ENCODE measurements around a stretch of chr22.

DNA sequence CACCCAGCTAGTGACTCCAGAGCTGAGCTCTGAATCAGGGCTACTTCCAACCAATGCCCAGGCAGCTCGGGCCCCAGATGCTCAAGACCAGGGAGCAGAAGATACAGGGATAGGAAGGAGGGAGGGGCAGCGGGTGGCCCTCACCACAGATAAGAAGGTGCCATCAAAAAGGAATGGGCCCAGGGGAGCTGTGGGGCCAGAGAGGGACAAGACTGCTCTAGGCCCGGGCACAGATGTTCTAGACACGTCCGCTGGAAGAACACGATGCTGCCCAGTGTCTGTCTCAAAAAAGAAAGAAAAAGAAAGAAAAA is 7.5 kb downstream of the CENPM start:
- CAGE, long polyA plus RNA = no peak
- RRBS = no CpG with 5 or more reads among the region's 6 CpGs

DNA sequence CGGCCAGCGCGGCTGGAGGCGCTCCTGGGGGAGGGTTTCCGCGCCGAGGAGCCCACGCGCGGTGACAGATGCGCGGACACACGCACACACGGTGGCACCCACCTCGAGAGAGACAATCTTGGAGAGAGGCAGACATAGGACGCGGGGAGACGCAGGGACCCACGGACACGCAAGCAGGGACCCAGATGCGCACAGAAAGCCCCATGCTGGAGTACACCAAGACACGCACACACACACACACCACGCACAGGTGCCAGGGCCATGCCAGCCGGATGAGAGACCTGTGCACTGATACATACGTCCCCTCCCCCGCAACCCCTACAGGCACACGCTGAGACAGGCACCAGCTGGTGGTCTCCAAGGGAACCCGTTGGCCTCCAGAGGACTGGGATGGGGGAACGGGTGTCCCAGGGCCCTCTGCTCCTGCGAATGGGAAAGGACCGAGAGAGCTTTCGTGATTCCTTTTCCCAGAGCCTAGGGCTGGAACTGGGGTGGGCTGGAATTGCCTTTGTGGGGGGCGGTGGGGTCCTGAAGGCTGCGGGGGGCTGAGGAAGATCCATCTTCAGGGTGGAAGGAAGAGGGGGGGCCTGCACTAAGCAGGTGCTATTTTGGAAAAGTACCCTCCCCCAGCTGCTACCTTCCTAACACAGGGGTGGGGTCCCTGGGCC is 8.0 kb downstream of the SEPTIN3 start:
- CAGE, long polyA plus RNA = no peak
- RRBS = no CpG with 5 or more reads among the region's 34 CpGs

- CAGE, long polyA plus RNA = no peak
- RRBS = no CpG with 5 or more reads among the region's 9 CpGs
Measured at GRCh38 chr22:42085484-42086547, 4.8 kb downstream of the NDUFA6 start.

- CAGE, long polyA plus RNA = no peak
- RRBS = no CpG with 5 or more reads among the region's 3 CpGs
Measured at GRCh38 chr22:42130274-42130592, 377 bp downstream of the CYP2D6 start.

GRCh38 chr22:42299744-42300353 is 29.4 kb upstream of the TCF20 start:
- CAGE, long polyA plus RNA = no peak
- RRBS = no CpG with 5 or more reads among the region's 18 CpGs

- CAGE, long polyA plus RNA = no peak
- RRBS = no CpG with 5 or more reads among the region's 8 CpGs
Measured at GRCh38 chr22:42304095-42304503, 33.6 kb upstream of the TCF20 start.

DNA sequence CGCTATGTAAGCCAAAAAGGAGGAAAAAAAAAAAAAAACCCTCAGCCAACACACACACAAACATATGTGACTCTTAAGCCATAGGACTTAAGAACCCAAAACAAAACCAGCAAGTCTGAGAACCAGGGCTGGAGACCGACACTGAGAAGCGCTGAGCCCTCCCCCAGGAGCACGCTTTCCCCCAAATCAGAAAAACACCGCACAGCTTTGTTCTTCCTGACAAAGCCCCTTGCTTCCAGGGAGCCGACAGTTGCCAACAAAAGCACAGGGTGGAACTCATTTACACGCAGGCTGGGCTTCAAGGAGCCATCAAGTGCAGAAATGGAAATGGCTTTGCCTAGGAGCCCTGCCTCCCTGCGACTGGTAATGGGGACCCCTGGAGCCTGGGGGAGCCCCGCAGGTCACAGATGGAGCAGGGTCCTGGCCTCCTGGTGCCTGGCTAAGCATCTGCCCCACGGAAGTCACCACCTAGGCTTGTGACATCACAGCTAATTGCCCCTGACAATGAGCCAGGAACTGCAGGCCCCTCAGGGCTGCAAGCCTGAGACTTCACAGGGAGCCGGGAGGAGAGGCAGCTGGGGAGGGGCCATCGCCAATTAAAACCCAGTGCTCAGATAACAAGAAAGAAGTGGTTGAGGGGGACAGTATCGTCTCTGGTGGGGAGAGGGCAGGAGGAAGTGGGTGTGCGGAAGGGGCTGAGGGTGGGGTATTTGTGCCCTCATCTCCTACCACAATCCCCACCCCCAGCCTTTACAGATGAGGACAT is 66.9 kb downstream of the NFAM1 start:
- CAGE, long polyA plus RNA = no peak
- RRBS = no CpG with 5 or more reads among the region's 14 CpGs

DNA sequence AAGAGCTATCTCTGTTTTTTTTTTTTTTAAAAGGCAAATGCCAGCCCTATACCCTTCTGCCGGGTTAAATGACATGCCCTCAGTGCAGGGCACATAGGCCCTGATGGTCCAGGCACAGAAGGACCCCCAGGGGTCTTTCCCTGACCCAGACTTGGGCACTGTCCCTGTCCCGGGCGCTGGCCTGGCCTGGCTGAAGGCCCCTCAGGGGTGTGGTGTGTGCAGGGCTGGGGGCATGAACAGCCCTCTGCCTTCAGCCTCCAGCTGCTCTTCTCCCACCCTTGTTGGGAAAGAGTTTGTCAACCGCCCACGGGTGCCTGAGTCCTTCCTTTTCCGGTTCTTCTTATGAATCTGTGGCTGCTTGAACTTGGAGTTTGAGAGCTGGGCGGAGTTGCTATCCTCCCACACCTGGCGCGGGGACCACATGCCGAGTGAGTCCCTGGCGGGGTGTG is 13.5 kb downstream of the NFAM1 start:
- CAGE, long polyA plus RNA = no peak
- RRBS = 80% methylated on average over 2 of the region's 11 CpGs

GRCh38 chr22:42443202-42443903 is 11.2 kb upstream of the NFAM1 start:
- CAGE, long polyA plus RNA = no peak
- RRBS = no CpG with 5 or more reads among the region's 3 CpGs

GRCh38 chr22:42443904-42445131 is 12.1 kb upstream of the NFAM1 start:
- CAGE, long polyA plus RNA = no peak
- RRBS = no CpG with 5 or more reads among the region's 35 CpGs

DNA sequence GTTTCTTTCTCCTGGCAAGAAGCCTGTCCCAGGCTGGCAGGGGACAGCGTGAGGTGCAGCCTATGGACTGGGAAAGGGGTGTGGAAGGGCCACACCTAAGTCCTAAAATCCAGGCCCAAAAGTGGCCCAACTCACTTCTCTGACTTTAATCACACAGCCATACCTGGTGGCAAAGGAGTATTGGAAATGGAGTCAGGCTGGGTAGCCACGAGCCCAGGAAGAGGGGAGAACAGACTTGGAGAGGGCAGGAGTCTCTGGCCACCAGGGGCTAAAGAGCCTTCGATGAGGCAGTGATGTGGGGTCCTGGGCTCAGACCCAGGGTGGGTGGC is 11.0 kb downstream of the RRP7A start:
- CAGE, long polyA plus RNA = no peak
- RRBS = no CpG with 5 or more reads among the region's 3 CpGs

GRCh38 chr22:42515793-42516437 is 3.7 kb downstream of the RRP7A start:
- CAGE, long polyA plus RNA = no peak
- RRBS = 49% methylated on average over 2 of the region's 19 CpGs

DNA sequence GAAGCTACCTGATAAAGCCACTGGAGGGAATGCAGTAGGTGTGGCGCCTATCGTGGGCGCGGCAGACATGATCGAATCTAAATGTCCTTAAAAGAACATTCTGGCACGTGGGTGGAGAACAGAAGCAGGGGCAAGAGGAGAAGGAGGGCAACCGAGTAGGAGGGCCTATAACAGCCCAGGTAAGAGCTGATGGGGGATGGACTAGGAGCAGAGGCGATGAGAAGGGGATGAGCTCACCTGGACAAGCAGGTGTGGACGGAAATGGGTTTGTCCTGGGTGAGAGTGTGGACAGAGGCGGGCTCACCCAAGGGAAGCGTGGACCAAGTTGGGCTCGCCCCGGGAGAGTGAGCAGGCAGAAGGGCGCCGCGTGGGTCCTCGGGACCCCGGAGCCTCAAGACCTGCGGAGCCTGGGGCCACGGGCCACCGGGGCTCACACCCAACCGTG is 27.7 kb downstream of the SERHL2 start:
- CAGE, long polyA plus RNA = no peak
- RRBS = no CpG with 5 or more reads among the region's 22 CpGs

DNA sequence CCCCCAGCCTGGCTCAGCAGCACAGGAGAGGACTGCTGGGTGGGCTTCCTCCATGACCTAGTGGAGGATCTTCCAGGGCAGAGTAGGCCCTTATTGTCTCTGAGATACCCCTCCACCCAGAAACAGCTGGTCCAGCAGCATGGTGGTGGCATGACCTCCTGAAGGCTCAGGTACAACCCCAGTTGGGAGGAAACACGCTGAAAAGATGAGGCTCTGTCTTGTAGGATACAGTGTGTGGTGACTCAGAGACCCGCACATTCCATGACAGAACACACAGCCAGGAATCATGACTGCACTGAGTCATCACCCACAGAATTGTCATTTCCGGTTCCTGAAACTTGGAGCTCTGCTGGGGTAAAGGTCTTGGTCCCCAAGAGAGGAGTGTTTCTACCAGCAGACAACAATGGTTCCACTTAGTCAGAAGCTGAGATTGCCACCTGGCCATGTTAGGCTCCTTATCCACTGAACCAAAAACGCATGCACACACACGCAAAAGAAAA is 31.4 kb upstream of the CYB5R3 start:
- CAGE, long polyA plus RNA = no peak
- RRBS = no CpG with 5 or more reads among the region's 5 CpGs

- CAGE, long polyA plus RNA = no peak
- RRBS = 94% methylated on average over 2 of the region's 45 CpGs
Measured at GRCh38 chr22:42691933-42693139, 28.3 kb downstream of the A4GALT start.

DNA sequence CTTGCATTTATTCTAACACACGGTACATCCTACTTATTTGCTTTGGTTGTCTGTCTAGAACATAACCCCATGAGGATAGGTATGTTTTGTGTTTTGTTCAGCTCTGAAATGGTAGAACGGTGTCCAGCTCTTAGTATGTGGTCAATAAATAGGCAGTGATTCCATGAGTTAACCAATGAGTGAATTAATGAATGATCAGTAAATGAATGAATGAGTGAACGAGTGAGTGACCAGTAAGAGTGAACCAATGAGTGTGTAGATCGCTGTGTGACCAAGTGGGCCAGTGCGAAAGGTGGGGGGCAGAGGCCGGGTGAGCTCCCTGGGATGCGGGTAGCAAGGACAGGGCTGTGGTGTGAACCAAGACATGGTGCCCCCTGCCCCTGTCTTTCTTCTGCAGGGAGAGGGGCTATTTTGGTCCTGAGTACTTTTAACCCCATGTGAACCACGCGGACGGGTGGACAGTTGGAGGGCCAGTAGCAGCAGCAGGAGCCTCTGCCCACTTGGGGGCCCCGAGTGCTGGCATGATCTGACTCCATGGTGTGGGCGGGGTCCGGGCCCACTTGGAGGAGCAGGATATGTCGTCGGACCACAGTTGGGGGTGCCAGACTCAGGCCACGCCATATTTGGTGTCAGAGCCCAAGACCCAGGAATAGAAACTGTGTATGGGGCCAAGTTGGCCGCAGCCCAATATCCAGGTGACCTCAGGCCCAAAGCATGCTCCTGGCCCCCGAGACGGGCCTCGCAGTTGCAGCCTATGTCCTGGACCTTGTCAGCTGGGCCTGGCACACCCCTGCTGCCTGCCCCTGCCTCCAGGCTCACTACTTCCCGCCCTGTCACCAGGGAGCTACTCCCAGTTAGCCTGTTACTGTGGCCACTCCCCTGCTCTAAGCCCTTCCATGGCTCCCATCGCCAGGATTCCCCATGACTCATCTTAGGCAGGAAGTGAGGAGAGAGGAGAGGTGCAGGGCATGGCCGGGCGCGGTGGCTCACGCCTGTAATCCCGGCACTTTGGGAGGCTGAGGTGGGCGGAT is 23.4 kb downstream of the A4GALT start:
- CAGE, long polyA plus RNA = no peak
- RRBS = no CpG with 5 or more reads among the region's 28 CpGs

DNA sequence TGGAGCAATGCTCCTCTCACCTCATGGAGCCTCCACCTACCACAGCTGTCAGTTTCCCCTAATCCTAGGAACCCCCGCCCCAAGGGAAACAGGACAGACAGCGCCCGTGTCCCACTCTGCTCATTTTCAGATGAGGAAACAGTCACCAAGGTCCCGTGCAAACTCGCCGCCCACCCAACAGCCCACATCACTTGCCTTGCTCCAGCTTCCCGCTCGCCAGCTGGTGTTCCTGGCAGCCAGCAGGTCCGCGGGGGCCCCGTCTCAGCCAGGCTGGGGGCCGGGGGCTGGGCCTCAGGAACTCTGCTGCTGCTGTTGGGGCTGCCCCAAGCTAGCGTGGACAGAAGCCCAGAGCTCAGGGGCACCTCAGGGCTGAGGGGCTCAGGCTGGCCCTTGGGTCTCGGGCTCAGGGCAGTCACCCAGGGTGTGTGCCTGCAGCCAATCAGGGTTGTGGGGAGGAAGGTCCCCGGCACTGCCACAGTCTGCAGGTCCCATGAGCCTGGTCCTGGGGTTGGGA is 65.4 kb downstream of the ARFGAP3 start:
- CAGE, long polyA plus RNA = no peak
- RRBS = 0% methylated on average over 1 of the region's 15 CpGs

- CAGE, long polyA plus RNA = no peak
- RRBS = 60% methylated on average over 4 of the region's 20 CpGs
Measured at GRCh38 chr22:42794575-42795350, 62.3 kb downstream of the ARFGAP3 start.

DNA sequence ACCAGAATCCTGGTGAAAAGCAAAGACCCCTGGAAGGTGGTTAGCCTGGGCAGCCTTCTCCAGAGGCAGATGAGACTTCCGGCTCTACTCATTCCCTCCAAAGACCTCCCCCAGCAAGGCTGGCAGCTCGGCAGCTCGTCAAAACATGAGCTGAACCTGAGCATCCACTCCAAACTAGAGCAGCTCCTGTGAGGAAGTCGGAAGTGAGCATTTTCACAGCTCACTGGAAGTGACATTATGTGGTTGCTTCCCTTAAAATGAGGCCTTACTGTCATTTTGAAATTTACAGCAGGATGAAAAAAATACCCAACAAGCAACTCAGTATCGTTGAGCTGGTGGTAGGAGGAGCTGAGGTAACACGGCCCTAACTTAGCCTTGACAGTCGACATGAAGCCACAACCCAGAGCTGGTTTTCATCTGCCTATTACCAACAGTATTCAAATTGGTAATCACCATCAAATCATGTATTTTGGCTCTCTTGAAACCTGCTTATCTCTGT is 38.0 kb upstream of the ARFGAP3 start:
- CAGE, long polyA plus RNA = no peak
- RRBS = no CpG with 5 or more reads among the region's 7 CpGs

DNA sequence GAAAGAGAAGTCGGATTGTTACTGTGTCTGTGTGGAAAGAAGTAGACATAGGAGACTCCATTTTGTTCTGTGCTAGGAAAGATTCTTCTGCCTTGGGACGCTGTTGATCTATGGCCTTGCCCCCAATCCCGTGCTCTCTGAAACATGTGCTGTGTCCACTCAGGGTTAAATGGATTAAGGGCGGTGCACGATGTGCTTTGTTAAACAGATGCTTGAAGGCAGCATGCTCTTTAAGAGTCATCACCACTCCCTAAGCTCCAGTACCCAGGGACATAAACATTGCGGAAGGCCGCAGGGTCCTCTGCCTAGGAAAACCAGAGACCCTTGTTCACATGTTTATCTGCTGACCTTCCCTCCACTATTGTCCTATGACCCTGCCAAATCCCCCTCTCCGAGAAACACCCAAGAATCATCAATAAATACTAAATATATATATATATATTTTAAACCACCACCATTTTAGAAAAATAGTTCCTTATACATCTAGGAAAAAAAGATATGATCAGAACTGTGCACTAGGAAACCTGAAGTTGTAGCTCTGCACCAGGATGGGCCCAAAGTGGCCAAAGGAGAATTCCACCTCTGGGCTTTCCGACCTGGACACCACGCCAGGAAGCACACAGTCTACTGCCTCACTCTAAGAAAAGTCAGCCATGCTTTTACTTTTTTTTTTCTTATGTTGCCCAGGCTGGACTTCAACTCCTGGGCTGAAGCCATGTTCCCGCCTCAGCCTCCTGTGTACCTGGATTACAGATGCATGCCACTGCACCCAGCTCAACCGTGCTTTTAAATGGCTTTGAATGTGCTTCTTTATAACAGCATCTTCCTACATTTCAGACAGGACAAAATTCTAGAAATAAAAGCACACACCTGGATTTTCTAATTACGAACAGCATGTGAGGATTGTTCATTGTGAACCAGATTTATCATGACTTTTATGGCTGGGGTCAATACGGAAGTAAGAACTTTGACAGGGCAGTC is 42.6 kb downstream of the PACSIN2 start:
- CAGE, long polyA plus RNA = no peak
- RRBS = no CpG with 5 or more reads among the region's 14 CpGs